Measurements from ENCODE around the gene HMGB1.

DNA sequence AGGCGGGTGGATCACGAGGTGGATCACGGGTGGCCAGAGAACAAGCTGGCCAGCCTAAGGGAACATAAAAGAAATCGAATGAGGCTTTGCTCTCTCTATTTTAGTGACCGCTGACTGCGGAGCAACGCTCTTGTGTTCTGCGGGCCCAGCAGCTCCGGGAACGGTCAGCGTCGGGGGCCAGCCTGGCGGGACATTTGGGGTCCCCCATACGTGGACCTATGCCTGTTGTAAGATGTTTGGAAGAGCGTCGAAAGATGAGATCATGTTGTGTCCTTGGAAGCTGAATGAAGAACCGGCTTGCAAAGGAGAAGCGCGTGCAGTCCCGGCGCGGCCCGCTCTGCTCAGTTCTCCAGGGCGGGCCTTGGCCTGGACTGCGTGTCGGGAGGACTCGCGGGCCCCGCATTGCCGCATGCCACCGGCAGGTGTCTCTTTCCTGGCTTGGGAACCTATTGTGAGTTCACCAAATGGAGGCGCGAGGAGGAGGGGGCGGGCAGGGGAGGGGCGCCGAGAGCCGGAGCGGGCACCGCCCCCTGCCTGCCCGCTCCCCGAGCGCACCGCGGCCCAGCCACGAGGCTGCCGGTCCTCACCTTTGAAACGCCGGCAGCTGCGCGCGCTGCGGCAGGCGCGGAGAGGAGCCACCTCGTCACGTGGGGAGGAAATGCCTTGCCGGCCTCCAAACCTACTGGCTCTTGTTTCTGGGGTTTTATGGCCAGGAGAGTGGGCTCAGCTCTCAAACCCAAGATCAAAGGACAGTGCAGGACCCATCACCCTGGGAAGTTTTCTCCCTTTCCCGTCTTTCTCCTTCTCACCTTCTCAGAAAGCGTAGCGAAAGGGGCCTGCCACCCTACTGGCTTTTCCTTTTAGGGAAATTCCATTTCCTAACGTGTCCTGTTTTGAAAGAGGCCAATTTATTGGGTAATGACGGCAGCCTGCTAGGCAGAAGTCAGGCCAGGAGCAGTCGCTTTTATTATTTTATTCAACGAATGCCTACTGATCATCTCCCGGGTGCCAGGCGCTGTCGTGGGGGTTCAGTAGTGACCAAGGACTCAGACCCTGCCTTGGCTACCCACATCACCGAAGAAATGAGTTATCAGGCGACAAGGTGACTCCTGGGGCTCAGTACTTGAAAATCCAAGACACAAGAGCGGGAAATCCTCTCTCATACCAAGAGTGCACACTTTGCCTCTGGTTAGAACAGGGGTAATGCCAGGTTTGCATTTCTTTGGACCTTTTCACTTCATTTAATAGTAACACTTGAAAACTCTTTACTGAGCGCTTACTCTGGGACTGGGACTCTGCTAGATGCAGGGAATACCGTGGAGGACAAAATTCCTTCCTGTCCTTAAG is 13.8 kb upstream of the UBE2L5 start:
- PRO-cap, 2 experiments = peak in 1 of 2 experiments; most common plus-strand start position 592 of the sequence (in 1); most common minus-strand start position 373 of the sequence (in 1)

DNA sequence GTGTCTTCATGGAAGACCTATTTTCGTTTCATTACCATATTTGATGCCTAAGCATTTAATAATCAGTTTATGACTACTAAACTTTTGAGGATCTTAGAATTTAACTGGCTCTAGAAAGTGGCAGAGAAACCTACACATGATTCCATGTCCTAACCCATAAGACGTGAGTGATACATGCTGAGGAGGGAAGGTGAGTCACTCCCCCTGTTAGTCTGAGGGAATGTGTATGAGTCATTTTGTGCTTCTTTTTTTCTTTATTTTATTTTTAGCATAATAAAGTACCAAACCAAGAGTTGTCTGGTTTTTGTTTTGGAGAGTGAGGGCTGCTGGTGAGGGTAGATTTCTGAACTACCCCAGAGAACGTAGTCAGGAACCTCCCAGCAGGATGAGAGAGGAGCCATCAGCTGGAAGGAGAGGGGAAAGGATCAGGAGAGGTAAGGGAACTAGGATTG is 8.0 kb downstream of the UBE2L5 start:
- PRO-cap, 2 experiments = no peak in any of the 2 experiments

GRCh38 chr13:30464388-30465286 is 1.1 kb downstream of the HMGB1 start:
- PRO-cap, 2 experiments = peak in 2 of 2 experiments; most common plus-strand start chr13:30464603 (in 2); most common minus-strand start chr13:30464602 (in 1)

DNA sequence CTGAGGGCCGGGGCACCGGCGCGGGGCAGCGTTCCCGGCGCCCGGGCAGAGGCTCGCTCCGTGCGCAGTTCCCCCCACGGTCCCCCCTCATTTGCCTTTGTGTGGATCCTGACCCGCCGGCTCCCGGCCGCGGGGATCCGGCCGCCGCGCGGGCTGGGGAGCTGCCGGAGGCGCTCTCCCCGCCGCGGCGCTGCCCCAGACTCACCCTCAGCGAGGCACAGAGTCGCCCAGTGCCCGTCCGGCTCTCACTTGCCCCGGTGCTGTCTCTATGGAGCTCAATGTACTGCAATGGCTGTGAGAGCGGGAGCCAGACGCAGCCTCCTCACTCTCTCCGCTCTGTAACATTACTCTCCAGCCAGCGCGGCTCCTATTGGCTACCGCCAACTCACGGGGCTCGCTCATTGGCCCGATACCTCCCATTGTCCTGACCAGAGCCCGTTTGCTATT is at the start of gene HMGB1:
Gene HMGB1 (minus strand): TSS at position 346 of the 447 bp plus-strand sequence.
- PRO-cap, 2 experiments = peak in 2 of 2 experiments; most common plus-strand start position 121 of the sequence (in 1); most common minus-strand start position 93 of the sequence (in 1)

GRCh38 chr13:30608382-30608904 is 9.3 kb upstream of the USPL1 start:
- PRO-cap, 2 experiments = no peak in any of the 2 experiments

DNA sequence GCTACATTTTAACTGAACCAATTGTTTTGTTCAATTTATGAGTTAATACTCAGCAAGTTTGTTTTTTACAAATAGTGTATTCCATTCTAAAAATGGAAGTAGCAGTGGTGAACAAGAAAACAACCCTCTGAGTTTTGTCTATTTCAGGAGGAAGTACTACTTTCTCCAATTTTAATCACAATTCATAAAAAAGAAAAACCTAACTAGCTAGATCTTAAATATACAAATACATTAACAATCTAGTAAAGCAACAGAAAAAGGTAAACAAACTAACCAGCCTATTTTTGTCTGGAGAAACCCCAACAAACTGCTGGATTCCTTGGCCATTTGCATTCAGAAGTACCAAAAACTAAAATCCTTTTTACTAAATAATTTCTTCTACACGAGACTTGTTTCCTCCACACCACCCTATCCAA is 1.3 kb upstream of the USPL1 start:
- PRO-cap, 2 experiments = no peak in any of the 2 experiments

DNA sequence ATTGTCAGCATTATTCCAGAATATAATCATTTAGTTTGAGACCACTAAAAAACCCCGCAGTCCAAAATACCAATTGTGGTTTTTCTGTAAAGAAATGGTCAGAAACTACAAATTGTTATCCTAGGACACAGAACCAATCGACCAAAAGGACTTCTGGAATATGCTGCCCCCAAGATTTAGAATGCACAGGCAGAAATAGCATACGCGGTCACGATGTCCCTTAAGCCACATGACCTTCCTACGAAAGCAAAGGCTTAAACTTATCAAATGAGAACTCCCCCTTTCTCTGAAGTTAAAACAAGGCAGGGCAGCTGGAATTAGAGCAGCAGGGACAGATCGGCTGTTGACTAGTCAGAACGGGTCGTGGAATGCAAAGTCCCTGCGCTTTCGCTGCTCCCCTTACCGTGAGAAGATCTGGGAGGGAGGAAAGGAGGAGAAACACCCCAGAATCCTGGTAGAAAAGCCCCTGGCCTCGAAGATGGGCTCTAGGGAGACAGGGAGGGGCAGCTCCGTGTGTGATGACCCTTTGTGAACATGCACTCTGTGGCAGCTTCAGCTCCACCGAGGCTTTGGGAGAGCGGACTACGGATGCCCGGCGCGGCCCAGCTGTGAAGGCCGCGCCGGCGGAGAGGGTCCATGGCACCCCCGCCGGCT is 780 bp upstream of the USPL1 start:
- PRO-cap, 2 experiments = peak in 2 of 2 experiments; most common plus-strand start position 320 of the sequence (in 2); most common minus-strand start position 183 of the sequence (in 2)

GRCh38 chr13:30622646-30623394 is 5.1 kb downstream of the USPL1 start:
- PRO-cap, 2 experiments = no peak in any of the 2 experiments

- PRO-cap, 2 experiments = peak in 2 of 2 experiments; most common plus-strand start chr13:30690530 (in 2); most common minus-strand start chr13:30690387 (in 1)
These were observed 44.9 kb upstream of the ALOX5AP start for GRCh38 chr13:30689996-30691331.

DNA sequence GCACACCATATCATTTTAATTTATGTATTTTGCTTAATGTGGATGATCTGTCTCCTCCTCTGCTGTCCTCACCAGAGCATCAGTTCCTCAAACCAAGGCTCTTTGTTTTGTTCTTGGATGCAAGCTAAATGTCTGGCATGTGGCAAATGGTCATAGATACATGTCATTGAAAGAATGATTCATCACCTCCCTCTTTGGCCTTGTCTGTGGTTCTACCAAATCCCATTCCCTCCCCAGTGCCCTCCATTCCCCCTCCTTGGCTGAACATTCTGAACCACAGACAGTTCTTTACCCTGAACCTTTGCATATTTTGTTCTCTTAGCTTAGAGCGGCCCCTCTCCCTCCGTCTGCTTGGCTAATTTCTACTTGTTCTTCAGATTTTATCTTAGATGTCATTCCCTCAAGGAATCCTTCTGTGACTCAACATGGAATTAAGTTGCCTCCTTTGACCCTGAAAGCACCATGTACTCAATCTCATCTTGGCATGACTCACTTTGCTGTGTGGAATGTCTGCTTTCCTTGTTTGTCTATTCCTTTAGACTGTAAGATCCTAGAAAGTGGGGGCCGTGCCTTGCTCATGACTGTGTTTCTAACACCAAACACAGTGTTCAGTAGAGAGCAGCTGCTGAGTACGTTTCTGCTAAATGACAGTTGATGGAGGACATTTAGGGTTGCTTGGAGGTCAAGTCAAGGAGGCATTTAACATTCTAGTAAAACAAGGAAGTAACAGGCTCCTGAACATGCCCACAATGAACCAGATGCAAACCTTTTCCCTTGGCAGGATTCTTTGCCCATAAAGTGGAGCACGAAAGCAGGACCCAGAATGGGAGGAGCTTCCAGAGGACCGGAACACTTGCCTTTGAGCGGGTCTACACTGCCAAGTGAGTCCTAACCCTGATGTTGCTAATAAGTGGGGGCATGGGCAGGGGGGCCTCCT is 8.2 kb downstream of the ALOX5AP start:
- PRO-cap, 2 experiments = peak in 2 of 2 experiments; most common minus-strand start position 94 of the sequence (in 2)

GRCh38 chr13:30833995-30834571 is 72.0 kb upstream of the MEDAG start:
- PRO-cap, 2 experiments = no peak in any of the 2 experiments

DNA sequence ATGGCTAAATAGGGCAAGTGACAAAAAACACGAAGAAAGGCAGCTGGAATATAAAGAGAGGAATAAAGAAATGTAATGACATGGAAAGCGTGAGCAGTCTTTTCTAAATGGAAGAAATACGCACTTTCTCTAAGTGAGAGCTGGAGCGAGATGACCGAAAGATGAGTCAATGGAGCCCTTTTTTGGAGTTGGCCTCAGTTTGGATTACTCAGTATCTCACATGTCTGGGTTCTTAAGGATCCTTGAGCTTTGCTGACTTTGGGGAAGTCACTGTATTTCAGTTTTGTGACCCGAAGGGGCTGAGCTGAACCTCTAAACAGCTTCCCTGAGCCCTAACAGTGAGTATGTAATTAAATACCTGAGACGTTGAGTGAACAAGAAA is 40.4 kb upstream of the MEDAG start:
- PRO-cap, 2 experiments = no peak in any of the 2 experiments

- PRO-cap, 2 experiments = no peak in any of the 2 experiments
These were observed 113.3 kb downstream of the TEX26 start for GRCh38 chr13:31045630-31046355.

GRCh38 chr13:31073839-31074609 is 87.7 kb downstream of the HSPH1 start:
- PRO-cap, 2 experiments = no peak in any of the 2 experiments

GRCh38 chr13:31208916-31209893 is 9.4 kb downstream of the B3GLCT start:
- PRO-cap, 2 experiments = no peak in any of the 2 experiments

DNA sequence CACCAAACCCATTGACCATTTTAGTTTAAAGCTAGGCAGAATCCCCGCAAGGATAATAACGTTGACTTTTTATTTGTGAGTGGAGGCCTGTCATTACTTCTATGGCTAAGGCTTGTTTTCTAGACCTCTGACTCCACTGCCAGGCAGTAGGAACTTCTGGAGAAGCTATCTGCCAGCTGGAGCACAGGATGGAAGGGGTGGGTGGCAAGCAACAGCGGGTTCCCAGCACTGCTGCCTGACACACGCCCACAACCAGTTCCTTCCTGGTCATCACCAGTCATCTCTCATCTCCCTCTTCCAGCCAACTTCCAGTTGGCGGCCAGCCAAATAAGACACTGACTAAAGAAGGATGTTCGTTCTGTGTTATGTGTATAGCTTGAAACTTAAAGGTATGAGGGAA is 86.5 kb upstream of the FRY start:
- PRO-cap, 2 experiments = peak in 1 of 2 experiments; most common minus-strand start position 158 of the sequence (in 1)

- PRO-cap, 2 experiments = peak in 2 of 2 experiments; most common plus-strand start chr13:31945872 (in 2)
These were observed 85.8 kb upstream of the FRY start for GRCh38 chr13:31945500-31946386.

DNA sequence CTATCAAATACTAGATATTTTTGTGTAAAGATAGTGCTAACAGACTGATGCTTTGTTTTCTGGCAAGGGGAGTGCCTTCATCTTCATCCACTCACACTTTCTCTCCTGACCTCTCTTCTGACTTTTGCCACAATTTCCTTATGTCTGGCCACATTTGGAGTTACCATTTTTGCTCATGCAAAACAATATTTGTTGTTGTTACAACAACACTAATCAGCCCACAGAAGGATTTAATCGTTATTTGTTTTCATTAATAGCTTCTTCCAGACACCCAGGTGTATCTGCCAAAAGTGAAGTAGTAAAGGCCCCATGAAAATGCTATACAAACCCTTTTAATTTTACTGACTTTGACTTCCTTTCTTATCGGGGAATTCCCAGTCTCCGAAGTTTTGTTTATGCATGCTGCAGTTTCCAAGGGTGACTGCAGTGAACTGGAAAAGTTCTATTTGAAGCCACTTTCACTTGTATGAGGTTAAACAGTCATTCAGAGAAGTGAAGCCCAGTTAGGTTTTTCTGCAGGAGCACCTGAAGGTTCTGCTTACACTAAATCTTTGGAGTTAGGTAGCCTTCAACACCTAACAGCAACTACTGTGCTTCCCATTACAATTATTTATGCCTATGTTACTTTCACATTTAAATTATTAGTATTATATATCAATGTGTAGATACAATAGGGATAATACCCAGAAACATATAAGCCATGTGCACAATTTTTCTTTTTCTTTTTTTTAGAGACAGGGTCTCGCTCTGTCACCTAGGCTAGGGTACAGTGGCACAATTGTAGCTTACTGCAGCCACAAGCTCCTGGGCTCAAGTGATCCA is 65.9 kb upstream of the FRY start:
- PRO-cap, 2 experiments = peak in 1 of 2 experiments; most common plus-strand start position 476 of the sequence (in 1)

DNA sequence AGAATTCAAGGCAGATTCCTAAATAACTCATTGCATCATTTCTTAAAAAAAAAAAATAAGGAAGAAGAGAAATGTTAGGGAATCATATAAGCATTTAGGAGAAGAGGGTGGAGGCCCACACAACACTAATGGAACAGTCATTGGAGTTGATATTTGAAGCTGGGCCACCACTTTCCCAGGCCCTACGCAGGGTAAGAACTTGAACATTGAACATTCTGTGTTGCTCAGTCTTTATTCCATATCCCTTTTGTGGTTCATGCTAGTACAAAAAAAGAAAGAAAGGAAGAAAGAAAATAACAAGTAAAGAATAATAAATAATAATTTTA is 127.6 kb downstream of the FRY start:
- PRO-cap, 2 experiments = no peak in any of the 2 experiments

DNA sequence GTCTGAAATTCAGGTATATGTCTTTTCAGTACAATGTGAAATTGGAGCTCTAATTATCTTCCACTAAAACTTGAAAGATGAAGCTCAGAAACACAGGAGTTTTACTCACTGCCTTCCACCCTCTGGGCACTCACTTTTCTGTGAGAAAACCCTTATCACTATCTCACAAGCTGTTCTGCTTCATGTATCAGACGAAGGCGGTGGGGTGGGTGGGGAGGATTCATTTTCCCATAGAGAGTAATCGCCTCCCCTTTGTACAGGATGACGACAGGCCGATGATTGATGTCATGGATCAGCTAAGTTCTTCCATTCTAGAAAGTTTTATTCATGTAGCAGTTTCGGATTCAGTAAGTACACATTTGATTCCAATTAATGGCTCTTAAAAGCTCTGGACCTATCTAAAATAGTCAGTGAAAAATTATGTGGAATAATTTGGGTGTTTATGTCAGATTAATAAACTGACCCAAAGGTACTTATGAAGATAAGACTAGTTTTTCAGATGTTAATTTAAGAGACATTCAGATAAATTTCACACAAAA is 139.8 kb downstream of the ZAR1L start:
- PRO-cap, 2 experiments = no peak in any of the 2 experiments

All from Metastatic Liver Carcinoma in the Lung (tissue), 2 donors.